Bronchial epithelial cell (primary cell): ENCODE measurements around a stretch of chr16.

- RRBS, 2 experiments, result no CpG with 5 or more reads among the region's 18 CpGs
Measured at GRCh38 chr16:85365008-85365795, 247.9 kb upstream of the GSE1 start.

DNA sequence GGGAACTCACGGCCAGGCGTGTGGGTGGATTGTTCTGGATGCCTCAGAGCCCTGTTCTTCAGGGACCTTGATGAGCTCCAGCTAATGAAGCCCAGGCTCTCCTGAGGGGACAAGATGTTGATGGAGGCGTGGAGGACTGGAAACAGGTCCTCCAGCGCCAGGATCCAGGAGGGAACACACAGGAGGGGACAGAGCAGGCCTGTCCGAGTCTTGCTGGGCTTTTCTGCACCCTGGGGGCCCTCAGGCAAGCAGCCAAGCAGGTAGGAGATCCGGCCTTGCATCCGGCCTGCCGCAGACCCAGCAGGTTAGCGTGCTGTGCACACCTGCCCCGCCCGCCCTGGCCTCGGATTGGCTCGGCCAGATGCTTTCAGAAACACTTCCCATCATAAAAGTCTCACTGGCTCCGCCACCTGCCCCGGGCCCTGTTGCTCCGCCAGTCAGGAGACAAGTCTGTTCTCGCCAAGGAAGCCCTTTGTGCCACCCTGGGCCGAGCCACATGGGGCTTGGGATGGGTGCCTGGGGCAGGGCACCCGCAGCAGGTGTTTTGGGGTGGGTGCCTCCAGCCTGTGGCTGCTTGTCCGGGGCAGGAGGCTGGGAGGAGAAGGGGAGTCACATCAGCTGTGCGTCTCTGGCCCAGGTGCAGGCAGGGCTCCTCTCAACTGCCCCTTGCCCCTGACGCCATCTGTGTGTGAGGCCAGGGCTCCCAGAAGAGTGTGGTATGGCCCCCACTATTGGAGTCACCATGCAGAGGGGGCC, 228.3 kb upstream of the GSE1 start:
- RRBS, 2 experiments, result no CpG with 5 or more reads among the region's 22 CpGs

- RRBS, 2 experiments, result no CpG with 5 or more reads among the region's 28 CpGs
Measured at GRCh38 chr16:85390506-85391310, 222.4 kb upstream of the GSE1 start.

GRCh38 chr16:85460354-85461341, 152.5 kb upstream of the GSE1 start:
- RRBS, 2 experiments, result no CpG with 5 or more reads among the region's 25 CpGs

DNA sequence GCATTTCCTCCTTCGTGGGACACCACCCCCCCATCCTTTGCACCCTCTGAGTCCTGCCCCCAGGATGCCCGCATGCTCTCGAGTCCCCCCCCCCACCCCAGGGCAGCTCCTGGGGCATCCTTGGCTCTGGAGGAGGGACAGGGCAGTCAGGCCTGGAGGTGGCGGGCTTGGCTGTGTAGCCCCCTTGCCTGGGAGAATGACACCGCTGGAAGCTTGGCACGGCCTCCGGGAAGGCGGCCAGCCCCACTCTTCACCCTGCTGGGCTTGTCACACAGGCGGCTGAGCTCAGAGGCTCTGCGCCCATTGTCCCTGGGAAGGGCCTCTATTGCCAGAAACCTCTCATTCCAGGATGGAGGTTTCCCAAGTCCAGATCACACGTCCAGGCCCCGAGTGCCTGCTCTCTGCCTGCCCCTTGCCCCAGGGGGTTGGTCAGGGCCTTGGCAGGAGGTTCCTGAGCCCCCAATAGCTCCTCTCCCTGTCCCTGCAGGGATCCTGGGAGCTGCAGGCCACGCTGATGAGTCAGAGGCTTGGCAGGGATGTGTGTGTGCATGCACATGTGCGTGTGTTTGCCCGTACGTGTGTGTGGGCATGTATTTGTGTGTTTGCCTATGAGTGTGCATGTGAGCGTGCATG, 98.7 kb upstream of the GSE1 start:
- RRBS, 2 experiments, result no CpG with 5 or more reads among the region's 17 CpGs

- RRBS, 2 experiments, result no CpG with 5 or more reads among the region's 22 CpGs
Measured at GRCh38 chr16:85523071-85523961, 89.8 kb upstream of the GSE1 start.

- RRBS, 2 experiments, result 76 to 85% methylated on average over 2 to 5 of the region's 21 CpGs
Measured at GRCh38 chr16:85536819-85537466, 76.2 kb upstream of the GSE1 start.

- RRBS, 2 experiments, result no CpG with 5 or more reads among the region's 9 CpGs
Measured at GRCh38 chr16:85542254-85542634, 70.9 kb upstream of the GSE1 start.

GRCh38 chr16:85552857-85553262, 60.3 kb upstream of the GSE1 start:
- RRBS, 2 experiments, result 5 to 6% methylated on average over 5 of the region's 18 CpGs

DNA sequence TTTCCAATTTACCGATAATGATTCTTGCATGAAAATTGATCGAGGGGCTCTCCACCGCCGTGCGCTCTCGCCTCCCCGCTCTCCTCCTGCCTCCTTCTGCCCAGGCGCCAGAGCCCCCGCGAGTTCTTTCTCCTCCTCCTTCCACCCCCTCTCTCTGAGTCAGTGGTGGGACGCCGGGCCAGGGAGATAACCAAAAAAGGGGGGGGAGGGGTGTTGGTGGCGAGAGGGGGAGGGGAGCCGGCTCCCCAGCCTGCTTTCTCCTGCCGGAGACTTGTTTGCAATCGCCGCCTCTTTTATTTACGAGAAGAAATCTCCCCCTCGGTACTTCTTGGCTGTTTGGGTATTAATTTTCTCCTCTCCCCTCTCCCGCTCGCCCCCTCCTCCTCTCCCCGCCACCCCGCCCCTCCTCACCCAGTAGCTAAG, 57.9 kb upstream of the GSE1 start:
- RRBS, 2 experiments, result 2 to 4% methylated on average over 1 to 3 of the region's 23 CpGs

GRCh38 chr16:85564242-85565106, 48.6 kb upstream of the GSE1 start:
- RRBS, 2 experiments, result 83 to 92% methylated on average over 3 to 6 of the region's 18 CpGs

GRCh38 chr16:85585988-85586760, 26.9 kb upstream of the GSE1 start:
- RRBS, 2 experiments, result 21 to 32% methylated on average over 8 of the region's 32 CpGs

- RRBS, 2 experiments, result under 1 to 2% methylated on average over 6 to 10 of the region's 31 CpGs
Measured at GRCh38 chr16:85610444-85610925, 2.6 kb upstream of the GSE1 start.

DNA sequence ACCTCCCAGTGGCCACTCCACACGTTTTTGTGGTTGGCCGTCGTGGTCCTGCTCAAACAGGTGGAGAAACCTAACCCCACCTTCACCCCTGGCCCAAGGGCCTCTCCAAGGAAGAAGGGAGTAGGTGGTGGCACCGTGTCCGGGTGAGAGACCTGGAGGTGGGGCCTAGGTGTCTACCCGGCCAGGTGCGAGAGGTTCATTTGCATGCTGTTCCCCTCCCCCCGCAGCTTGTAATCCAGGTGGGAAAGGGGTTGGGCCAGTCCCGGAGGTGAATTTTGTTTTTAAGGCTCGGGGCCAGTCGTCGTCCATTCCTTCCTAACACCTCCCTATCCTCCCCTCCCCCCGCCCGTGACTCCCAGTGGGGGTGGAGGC, 2.2 kb upstream of the GSE1 start:
- RRBS, 2 experiments, result under 1% methylated on average over 3 of the region's 14 CpGs

DNA sequence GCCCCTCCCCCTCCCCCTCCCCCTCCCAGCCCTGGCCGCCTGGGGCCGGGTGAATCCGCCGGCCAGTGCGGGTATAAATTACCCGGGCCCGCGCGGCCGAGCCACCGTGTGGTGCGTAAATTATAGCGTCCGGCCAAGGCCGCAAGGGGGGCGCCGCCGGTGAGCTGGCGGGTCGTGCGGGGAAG, 1.9 kb upstream of the GSE1 start:
- RRBS, 2 experiments, result under 1% methylated on average over 13 of the region's 21 CpGs

DNA sequence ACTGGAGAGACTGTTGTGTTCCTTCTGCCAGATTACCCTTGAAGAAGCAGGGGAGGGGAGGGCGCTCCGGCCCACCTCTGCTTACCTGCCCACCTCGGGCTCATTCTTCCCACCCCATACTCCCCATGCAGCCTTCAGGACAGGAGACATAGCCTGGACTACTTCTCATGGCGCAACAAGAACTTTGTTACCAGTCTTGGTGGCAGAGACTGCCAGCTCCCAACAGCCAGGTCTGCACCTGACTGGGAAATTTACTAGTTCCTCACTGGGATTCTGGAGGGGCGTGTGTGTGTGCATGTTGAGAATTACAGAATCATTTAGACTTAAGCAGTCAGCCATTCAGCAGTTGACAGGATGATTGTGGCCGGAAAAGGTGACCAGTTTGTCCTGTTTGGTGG, 8.6 kb downstream of the GSE1 start:
- RRBS, 2 experiments, result no CpG with 5 or more reads among the region's 6 CpGs

GRCh38 chr16:85636247-85636815, 23.2 kb downstream of the GSE1 start:
- RRBS, 2 experiments, result 75 to 76% methylated on average over 6 to 11 of the region's 27 CpGs

GRCh38 chr16:85735002-85735827, 15.7 kb downstream of the C16orf74 start:
- RRBS, 2 experiments, result 52 to 53% methylated on average over 2 of the region's 20 CpGs

DNA sequence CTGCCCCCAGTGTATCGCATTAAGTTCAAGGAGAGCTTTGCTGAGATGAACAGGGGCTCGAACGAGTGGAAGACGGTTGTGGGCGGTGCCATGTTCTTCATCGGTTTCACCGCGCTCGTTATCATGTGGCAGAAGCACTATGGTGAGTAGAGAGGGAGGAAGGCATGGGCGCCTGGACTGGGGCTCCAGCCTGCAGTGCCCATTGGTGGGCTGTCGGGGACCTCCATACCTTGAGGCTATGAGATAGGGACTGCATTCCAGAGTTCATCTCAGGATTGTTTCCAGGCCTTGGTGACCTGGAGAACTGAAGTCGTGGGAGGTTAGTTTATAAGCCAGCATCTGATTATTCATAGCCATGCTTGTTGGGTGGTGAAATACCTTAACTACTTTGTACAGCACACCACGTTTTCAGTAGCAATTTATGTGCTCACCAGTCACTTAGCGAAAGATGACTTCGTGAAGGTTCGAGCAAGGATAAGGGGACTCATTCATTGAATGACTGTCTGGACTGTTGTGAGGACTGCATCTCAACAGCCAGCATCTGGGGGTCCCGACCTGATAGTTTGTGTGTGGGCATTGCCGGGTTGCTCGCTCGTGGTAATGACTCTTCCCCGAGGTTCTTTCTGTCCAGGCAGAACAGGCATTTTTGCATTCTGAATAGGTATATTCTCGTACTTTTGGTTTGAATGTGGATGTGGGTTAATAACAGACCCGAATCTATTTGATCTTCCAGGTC, 6.4 kb downstream of the COX4I1 start:
- RRBS, 2 experiments, result no CpG with 5 or more reads among the region's 23 CpGs

DNA sequence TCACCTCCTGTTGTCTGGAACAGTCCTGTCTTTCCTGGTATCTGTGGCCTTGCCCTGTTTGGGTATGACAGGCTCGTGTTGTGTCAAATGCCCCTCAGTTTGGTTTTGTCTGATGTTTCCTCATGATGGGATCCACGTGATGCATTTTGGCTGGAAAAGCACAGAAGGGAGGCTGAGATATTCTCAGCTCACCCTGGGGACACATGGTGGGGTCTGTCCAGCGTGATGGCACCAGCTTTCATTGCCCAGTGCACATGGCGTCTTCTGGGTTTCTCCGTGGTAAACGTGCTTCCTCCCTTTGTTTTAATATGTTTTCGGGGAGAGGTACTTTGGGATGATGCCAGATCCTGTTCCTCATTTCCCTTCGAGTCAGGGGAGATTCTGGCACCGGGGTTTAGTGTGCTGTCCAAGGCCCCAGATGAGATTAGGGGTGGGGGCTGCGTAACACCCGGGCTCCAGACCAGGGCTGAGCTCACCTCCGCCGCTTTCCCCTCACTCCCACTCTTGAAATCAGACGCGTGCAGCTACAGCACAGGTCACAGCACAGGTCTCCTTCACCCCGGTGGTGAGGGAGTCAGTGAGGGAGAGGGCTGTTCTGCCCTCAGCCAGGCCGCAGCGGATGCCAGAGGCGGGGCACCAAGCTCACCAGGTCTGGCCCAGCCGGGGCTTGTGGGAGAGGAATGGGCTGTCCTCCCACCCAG, 33.8 kb downstream of the COX4I1 start:
- RRBS, 2 experiments, result 79 to 80% methylated on average over 3 to 6 of the region's 20 CpGs